Bronchus (tissue), 1 donor: ENCODE data around the gene ADAM8.

DNA sequence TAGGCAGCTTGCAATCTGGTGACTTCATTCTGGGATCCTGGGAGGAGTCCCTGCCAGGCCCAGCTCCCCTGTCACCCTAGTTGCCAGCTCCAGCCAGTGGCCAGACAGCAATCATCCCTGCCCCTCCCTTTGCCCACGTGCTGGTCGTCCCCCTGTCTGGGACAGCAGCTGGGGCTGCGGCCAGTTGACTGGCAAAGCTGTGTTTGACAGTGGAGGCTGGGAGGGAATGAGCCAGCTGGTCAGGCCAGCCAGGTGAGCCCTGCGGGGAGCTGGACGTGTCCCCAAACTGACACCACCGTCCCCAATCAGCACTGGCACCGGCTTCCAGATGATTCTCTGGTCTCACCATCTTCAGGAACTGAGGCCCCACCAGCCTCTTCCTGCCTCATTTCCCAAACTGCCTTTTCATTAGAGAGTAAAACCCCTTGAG, 30.1 kb downstream of the ADGRA1 start:
- PRO-cap = no peak

DNA sequence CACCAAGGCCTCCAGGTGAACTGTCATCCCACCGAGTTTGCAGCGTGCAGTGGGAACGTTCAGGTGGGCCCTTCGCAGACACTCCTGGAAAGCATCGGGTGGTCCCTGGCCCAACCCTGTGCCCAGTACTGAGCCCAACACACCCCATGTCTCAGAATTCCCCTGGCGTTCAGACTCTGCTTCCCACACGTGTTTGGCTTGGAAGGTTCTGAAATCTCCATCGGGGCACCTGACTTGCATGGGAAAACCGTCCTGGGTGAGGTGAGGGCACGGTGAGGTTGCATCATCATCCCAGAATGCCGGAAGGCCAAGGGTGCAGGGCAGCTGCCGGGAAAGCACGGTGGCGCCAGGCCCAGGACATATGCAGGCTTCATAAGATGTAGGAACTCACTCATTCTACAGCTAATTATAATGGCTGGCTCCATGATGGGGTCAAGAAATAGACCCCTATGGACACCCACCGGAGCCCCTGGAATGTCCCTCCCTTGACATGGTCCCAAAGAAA, 2.1 kb downstream of the KNDC1 start:
- PRO-cap = no peak

DNA sequence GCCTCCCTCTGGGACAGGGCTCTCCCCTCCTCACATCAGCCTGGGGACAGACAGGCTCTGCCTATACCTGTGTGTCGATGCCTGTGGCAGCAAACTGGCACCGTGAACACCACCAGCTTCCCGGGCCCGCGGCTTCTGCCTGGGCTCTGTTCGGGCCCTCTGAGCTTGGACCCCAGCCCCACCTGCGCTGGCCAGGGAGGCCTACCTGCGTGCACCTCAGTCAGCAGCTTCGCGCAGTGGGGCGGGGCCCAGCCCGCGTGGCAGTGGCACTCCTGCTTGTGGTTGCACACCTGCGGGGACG, 7.5 kb downstream of the ADAM8 start:
- PRO-cap = no peak

GRCh38 chr10:133276262-133277387, at the start of gene ADAM8:
Gene ADAM8 (minus strand): TSS chr10:133276868.
- PRO-cap = bidirectional peak, plus-strand start at chr10:133277024, minus-strand start at chr10:133276868

DNA sequence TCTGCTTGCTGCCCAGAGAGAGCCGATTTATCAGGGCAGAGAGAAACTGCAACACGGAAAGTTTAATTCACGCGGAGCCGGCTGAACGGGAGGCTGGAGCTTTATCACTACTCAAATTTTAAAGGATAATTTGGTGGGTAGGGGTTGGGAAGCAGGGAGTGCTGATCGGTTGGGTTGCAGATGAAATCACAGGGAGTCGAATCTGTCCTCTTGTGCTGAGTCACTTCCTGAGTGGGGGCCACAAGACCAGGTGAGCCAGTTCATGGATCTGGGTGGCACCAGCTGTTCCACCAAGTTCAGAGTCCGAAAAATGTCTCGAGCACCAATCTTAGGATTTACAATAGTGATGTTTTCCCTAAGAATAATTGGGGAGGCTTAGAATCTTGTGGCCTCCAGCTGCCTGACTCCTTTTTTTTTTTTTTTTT, 3.6 kb upstream of the PRAP1 start:
- PRO-cap = no peak

- PRO-cap = no peak
Observed at GRCh38 chr10:133358568-133359273, 902 bp upstream of the FUOM start.

- PRO-cap = no peak
Observed at GRCh38 chr10:133526755-133527158, 406 bp upstream of the CYP2E1 start.

DNA sequence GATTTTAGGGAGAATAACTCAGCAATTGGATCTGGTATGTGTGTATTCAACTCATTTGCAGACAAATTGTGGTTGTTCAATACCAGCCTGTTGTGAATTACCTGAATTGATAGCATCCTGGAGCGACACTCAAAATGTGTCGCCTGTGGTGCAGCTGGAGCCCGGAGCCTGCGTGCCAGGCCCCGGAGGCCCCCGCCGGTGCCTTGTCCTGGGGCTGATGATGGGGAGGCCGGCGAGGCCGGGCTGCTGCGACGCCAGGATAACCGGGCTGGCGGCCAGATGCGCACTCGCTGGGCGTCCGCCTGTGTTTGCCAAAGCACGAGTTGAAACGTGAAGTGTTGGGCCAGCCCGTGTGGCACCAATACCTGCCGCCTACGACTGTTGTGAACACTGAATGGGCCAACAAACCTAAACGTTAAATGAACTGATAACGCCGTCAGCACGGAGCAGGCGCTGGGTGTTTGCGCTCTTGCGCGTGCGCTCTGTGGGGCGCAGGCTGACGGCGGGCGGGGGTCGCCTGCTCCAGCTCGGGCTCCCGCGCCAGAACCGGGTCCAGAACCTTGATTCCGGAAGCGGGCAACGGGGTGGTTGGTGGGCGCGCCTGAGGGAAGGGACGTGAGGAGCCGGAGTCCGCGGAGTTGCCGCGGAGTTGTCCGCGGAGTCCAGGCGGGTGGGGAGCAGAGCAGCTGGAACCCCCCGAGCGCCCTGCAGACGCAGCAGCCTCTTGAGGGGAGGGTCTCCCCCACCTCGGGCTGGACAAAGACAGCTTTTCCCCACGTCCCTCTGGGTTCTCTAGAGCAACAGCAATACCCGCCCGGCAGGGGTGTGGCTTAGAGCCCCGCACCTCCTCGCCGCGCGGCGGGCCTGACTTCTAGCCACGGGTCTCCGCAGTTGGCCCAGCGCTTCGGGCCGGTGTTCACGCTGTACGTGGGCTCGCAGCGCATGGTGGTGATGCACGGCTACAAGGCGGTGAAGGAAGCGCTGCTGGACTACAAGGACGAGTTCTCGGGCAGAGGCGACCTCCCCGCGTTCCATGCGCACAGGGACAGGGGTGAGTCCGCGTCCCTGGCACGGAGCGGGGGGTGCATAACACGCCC, 775 bp downstream of the CYP2E1 start:
- PRO-cap = no peak